Measurements from ENCODE around the genes CTPS2, MBTPS2 and PHEX.

DNA sequence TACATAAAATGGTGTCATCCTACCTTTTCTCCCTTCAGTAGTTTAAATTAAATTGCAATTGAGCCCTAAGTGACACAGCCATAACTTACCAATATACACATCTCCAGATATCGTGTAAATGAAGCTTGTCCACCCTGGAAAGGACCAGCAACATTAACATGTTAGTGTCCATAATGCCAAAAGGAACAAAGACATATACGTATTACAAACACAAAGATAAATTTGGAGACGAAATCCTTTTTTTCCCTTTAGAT is 23.1 kb upstream of the VEGFD start:
- PRO-cap, 2 experiments, result no peak in any of the 2 experiments

- PRO-cap, 2 experiments, result no peak in any of the 2 experiments
These were observed 11.2 kb upstream of the CLTRN start for GRCh38 chrX:15675876-15676178.

DNA sequence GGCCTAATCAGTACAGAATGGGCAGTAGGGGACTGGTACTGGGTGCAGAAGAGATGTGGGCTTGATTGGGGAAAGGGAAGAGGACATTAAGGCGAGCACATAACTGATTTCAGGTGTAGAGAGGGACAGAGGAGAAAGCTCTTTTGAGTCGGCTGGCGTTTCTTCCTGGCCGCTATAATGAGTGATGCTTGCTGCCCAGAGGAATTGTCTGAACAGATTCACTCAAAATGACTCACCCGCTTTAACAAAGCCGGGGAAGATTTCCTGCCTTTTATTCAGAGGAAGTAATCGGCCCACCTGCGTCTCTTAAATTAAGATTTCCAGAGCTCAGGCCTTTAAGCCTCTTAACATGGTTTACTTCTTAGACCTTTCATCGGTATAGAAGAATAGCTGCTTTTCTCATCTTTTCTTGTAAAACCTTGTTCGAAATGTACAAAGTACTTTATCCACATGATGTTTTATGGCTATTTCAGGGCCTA is 102.1 kb upstream of the AP1S2 start:
- PRO-cap, 2 experiments, result no peak in any of the 2 experiments

DNA sequence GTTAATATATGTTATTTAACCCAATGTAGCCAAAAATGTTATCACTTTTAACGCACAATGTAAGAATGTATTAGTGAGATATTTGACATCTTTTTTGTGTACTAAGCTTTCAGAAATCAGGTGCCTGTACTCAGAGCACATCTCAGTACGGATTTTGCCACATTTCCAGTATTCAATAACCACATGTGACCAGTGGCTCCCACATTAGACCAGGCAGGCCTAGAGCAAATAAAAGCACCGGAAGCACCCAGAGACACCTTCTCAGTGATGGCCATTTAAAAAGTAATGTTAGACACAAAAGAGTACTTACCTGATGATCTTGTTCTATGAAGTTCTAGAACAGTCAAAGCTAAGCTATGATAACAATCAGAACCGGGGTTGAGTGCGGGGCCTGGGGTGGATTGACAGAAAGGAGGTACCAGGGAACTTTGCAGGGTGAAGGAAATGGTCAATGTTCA is 1.2 kb downstream of the CTPS2 start:
- PRO-cap, 2 experiments, result peak in 1 of 2 experiments; most common plus-strand start position 407 of the sequence (in 1); most common minus-strand start position 156 of the sequence (in 1)

GRCh38 chrX:16712283-16713098 is at the start of gene CTPS2:
CTPS2 (minus strand) TSS chrX:16712669.
- PRO-cap, 2 experiments, result peak in 2 of 2 experiments; most common plus-strand start chrX:16712725 (in 1); most common minus-strand start chrX:16712888 (in 2)

DNA sequence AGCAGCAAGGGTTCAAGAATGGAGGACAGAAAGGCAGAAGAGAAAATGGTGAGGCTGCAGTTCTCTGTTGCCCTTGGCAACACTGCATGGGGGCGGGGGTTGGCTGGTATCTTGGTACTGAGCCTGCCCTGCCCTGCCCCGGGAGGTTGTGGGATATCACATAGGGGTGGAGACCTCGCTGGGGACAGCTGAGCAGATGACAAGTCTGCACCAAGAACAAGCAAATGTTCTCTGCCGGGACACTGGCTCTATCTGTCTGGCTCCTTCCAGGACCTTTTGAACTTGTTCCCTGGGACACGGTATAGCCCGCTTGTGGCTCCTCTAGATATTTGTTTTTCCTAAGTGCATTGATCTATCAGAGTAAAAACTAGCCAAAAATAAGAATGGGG is 39.9 kb downstream of the NHS start:
- PRO-cap, 2 experiments, result peak in 1 of 2 experiments; most common plus-strand start position 161 of the sequence (in 1)

DNA sequence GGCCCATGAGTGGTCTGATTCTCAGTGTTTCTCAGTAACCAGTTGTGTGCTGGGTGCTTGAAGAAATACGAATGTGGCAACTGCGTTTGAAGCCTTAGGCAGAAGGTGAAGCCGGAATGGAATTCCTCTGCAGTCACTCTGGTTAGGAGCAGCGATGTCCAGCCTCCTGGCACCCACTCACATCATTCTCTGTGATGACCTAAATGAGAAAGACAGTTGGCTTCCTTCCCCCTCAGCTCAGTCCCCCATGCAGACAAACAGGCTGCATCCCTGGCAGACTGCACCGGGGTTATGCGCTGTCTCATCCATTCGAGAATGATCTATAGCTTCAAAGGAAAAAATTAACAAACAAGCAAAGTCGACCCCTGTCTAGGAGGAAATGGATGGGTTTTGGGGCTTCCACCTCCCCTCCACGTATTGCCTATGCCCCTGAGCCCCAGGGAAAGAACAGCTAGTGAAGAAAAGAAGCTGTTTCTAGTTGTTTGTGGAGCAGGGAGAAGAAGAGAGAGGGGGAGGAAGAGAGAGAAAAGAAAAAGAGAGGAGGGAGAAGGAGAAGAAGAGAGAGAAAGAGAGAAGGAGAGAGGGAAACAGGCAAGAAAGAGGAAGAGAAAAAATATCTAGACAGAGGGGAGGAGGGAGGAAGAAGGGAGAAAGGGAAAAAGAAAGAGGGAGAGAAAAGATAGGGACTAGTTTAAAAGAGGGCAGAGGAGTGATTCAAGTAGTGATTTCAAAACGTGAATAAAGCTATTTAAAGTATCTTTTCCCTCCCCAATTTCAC is 169.9 kb upstream of the SCML1 start:
- PRO-cap, 2 experiments, result peak in 1 of 2 experiments; most common minus-strand start position 140 of the sequence (in 1)

DNA sequence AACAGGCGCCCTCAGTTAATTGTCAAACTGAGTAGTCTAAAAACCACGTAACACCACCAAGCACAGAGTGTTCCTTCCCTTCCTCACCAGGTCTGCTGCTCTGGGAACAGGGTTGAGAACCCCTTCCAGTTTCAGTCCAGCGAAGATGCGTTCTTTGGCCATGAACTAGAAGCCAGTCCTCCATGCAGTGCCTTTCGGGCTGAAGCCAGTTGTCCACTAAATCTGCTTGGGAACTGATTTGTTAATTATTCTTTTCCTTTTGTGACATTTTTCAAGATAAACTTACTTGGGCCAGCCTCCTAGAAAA is 150.1 kb upstream of the SCML1 start:
- PRO-cap, 2 experiments, result no peak in any of the 2 experiments

DNA sequence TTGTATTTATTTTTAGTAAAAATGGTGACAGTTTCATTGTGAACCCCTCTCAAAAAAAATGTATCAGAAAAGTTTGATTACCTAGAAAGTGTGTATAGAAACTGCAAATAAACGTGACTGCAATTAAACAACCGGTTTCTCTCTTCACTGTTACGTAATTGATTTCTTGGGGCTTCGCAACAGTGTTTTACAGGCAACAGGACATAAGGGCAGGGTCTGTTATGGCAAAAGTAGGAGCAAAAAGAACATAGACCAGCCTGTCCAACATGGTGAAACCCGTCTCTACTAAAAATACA is 1.5 kb upstream of the SCML1 start:
- PRO-cap, 2 experiments, result no peak in any of the 2 experiments

GRCh38 chrX:18650360-18650695 is 21.6 kb downstream of the RS1 start:
- PRO-cap, 2 experiments, result no peak in any of the 2 experiments

GRCh38 chrX:19647481-19647994 is 132.2 kb upstream of the MAP3K15 start:
- PRO-cap, 2 experiments, result no peak in any of the 2 experiments

DNA sequence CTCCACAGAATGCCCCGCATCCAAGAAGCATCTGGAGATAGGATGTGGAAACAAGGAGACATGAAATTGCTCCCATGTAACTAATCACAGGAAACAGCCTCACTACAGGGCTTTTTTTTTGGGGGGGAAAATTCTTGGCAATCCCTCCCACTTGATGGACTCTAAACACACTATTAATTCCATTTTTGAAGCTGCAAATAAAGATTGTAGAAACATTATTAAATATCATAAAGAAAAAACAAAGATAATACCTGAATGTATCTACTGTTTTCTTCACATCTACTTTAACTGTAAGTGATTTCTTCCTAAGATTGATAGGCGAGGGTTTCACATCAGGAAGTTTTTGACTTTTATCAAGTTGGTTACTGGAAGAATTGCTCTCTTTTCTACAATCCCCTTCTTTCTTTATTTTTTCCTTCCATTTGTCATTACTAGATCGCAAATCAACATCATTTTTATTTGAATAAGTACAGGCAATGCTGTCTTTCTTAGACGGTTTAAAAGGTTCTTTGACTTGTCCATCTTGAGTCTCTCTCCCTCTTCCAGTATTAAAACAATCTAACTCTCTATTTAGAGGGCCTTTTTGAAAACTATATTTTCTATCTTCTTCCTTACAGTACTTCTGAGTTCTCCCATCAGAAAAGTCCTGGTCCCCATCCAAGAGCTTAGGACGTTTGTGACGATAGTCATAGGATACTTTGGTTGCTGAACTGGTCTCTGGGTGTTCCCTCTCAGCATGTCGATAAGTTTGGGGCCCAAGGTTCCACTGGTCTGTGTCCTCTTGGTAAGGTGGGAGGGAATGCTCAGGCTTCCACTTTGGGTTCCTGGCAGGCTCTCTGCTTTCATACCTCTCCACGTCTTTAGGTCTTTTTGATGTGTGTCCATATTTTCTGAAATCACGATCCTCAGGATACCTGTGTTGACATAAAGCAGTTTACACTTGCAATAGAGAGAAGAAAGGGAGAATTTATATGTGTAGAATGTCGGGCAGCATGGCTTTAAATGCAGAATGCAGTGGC is 25.8 kb downstream of the BCLAF3 start:
- PRO-cap, 2 experiments, result no peak in any of the 2 experiments

DNA sequence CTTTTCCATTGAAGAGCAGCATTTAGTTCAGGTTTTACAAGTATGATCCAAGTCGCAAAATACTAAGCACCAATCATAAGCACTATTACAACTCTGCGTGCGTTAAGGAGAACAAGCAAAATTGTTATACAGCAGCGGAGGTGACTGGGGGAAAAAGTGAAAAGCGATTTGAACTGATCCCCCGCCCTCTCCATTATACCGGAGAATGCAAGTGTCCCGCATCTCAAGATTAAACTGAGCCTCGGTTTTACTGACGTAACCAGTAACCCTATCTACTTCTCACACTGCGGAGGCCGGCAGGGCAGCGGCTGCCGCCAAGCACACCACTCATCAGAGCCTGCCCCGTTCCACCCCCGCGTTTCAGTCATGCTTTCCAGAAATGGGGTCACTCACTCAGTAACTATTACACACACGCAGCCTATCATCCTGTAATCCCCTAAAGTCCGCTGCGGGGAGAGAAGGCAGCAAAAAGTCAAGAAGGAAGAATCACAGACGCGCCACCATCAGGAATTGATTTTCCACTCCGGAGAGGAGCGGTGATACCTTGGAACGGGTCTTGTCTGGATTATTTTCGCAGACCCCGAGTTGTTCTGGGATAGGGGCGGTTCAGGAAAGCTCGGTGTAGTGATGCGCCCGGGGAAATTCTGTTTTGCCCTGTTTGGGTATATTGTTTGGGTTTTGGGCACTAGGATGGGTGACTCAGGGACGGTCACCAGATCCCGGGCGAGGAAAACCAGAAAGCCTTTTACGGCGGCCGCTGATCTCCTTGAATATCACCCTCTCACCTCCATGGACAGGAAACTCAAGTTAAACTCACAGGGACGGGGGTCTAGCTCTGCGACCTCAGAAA is 1.4 kb downstream of the RPS6KA3 start:
- PRO-cap, 2 experiments, result peak in 2 of 2 experiments; most common plus-strand start position 299 of the sequence (in 2); most common minus-strand start position 197 of the sequence (in 2)

GRCh38 chrX:20267331-20267705 is 609 bp upstream of the RPS6KA3 start:
- PRO-cap, 2 experiments, result peak in 1 of 2 experiments; most common plus-strand start chrX:20267552 (in 1); most common minus-strand start chrX:20267482 (in 1)

DNA sequence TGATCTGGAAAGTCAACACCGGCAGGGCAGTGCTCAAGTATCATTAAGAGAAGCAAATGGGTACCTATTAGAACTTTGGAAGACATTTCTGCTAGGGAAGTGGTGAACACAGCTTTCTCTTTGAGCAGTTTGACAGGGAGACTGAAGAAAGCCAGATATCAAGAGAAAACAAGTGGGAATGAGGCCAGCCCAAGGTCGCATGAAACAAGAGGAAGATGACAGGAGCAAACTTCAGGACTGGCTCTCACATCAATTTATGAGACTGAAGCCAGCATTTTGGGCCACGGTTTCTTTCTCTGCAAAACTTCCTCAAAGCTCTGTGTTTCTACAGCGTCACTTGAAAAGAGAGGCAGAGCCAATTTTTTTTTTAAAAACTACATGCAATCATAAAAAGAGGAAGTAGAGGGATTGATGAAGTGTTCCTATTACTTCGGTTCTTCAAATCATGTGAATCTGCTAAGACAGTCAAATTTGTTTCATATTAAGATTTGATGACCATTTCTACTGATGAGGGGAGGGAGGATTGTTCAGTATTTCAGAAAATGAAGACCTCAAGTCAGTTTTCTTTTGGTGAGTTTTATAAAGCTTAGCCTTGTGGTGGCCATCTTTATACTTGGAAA is 108.4 kb upstream of the RPS6KA3 start:
- PRO-cap, 2 experiments, result no peak in any of the 2 experiments

- PRO-cap, 2 experiments, result peak in 1 of 2 experiments; most common plus-strand start chrX:21153772 (in 1); most common minus-strand start chrX:21153644 (in 1)
These were observed 220.7 kb upstream of the CNKSR2 start for GRCh38 chrX:21153429-21154021.

DNA sequence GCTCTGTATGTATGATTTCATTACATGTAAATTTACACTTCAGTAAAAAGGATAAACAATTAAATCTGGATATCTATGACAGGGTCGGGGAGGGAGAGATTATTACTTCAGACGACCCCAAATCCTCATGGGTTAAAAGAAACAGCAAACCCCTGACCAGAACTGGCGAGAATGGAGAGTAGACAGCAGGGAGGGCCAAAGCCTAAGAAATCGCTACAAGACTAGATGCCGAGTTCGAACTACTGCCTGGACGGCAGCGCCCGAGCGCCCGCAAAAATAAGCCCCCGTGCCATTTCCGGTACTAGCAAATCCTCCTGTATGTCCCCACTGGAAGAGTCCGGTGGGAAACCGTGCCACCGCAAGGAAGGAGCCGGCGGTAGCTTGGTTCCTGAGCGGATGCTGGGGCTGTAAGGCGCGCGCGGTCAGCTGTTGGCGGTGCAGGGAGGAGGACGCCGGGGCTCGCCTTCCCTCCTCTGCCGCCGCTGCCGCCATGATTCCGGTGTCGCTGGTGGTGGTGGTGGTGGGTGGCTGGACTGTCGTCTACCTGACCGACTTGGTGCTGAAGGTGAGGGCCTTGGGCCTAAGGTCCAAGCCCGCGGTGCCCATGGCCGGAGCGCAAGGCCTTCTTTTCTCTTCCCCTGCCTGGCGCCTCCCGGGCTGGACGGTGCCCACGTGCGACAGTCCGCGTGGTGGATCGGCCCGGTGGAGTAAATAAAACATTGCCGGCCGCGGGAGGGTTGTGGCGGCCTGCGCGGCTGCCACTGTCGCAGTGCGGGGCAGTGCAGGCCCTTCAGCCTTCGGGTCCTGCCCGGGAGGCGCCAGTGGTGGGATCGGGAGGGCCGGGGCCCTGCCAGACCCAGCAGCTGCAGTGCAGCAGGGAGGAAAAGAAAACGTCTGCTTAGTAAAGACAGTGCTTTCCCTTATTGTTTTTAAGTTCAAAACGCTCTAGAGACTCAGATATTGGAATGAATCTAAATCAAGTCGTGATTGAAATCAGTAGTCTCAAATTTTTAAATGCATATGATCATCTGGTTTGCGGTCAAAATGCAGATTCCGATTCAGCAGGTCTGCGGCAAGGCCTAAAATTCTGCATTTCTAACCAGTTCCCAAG is at the start of gene MBTPS2:
Gene MBTPS2, plus strand, starts transcription at position 373 of the 1,111 bp plus-strand sequence.
- PRO-cap, 2 experiments, result peak in 2 of 2 experiments; most common plus-strand start position 385 of the sequence (in 1); most common minus-strand start position 277 of the sequence (in 1)

- PRO-cap, 2 experiments, result no peak in any of the 2 experiments
These were observed 8.2 kb upstream of the SMS start for GRCh38 chrX:21932368-21932674.

GRCh38 chrX:21996700-21997333 is 35.3 kb upstream of the PHEX start:
- PRO-cap, 2 experiments, result no peak in any of the 2 experiments

DNA sequence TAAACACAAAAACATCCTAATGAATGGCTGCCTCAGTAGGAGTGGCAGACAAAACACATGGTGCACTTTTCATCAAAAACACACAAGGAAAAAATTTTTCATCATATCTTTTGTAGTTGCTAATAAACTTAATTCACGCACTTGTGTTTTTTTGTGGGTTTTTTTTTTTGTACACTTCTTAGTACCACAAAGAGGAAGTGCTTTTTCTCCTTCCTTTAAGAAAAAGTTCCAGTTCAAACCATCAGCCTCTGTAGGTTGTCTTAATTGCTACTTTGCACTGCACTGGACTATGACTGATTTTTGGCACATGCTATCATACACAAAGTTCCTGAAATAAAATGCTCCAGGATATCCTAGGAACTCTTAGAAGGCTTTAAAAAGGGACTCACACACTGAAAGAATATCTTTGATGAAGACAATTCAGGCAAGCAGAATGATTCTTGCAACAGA is at the start of gene PHEX:
Gene PHEX, plus strand, starts transcription at position 263 of the 450 bp plus-strand sequence.
- PRO-cap, 2 experiments, result no peak in any of the 2 experiments

Measured in heart right ventricle (tissue), 2 donors.